A673 (cell line): ENCODE measurements around the gene RNF2.

DNA sequence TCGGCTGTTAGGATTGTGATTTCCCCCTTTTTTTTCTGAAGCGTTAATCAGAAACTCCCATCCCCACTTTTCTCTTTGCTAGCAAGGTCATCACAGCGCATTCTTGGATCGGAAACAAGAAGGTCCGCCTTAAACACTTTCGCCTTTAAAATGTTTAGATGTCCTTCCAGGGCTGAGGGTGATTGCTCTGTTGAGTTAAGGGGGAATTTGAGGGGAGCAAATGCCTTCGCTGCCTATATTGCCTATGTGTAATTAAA is 1.1 kb downstream of the LAMC1 start:
- PRO-cap = no peak

DNA sequence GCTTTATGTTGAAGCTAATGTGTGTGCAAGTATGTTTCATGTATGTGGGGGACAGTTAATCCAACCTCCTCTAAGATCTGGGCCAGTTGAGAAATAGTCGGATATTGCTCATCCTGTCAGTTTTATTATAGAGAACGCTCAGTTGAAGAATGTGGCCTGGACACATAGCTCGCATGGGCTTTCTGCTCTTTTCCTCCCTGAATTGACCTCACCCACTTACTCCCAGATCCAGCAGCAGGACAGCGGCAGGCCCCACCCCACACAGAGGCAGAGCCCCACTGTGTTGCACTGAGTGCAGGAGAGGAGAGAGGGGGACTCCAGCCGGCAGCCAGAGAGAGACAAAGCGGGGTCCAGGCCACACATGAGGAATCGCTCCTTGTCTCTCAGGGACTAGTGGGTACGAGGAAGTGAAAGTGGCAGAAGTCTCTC is 78.6 kb downstream of the LAMC1 start:
- PRO-cap = no peak

DNA sequence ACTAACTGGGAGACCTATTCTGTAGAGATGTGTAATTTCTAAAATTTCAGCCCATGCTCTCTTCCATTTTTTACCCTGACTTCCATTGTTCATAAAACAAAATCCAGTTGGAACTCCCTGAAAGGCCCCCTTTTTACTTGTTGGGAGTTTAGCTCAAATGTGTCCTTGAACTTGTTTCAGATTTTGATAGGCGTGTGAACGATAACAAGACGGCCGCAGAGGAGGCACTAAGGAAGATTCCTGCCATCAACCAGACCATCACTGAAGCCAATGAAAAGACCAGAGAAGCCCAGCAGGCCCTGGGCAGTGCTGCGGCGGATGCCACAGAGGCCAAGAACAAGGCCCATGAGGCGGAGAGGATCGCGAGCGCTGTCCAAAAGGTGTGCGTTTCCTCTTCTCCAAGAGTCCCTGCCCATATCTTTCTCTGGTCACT is 49.8 kb upstream of the LAMC2 start:
- PRO-cap = no peak

GRCh38 chr1:183144461-183145393 is 41.3 kb upstream of the LAMC2 start:
- PRO-cap = no peak

GRCh38 chr1:183281572-183282229 is 95.6 kb downstream of the LAMC2 start:
- PRO-cap = no peak

- PRO-cap = no peak
These were observed 23.4 kb downstream of the NCF2 start for GRCh38 chr1:183566724-183567494.

DNA sequence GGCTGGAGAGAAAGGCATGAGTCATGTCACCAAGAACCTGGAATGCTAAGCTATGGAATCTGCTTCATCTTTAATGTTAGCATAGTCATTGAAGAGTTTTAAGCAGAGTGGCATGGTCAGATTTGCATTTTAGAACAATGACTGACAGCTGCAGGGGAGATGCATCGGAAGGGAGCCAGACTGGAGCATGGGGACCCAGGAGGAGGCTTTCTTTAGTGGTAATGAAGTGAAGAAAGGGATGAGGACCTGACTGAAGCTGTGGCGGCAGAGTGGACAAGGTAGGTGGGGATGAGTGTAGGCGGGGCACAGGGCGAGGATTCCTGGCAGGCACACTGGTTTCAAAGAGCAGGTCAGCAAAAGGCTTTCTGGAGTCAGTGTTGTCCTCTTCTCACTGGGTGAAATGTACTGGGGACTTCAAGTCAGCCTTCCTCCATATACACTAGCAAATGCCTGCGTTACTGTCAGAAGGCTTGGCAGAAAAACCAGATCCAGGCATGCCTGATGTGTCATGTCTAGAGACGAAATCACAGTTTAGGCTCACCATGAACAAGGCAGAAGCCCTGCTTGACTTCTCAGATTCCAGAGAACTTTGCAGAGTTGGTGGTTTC is 8.1 kb downstream of the RGL1 start:
- PRO-cap = no peak

- PRO-cap = no peak
These were observed 16.7 kb downstream of the RGL1 start for GRCh38 chr1:183821574-183822075.

GRCh38 chr1:184050895-184051150 is 707 bp upstream of the TSEN15 start:
- PRO-cap = no peak

- PRO-cap = unidirectional peak, minus-strand start at chr1:184052530
These were observed 741 bp downstream of the TSEN15 start for GRCh38 chr1:184052342-184052599.

DNA sequence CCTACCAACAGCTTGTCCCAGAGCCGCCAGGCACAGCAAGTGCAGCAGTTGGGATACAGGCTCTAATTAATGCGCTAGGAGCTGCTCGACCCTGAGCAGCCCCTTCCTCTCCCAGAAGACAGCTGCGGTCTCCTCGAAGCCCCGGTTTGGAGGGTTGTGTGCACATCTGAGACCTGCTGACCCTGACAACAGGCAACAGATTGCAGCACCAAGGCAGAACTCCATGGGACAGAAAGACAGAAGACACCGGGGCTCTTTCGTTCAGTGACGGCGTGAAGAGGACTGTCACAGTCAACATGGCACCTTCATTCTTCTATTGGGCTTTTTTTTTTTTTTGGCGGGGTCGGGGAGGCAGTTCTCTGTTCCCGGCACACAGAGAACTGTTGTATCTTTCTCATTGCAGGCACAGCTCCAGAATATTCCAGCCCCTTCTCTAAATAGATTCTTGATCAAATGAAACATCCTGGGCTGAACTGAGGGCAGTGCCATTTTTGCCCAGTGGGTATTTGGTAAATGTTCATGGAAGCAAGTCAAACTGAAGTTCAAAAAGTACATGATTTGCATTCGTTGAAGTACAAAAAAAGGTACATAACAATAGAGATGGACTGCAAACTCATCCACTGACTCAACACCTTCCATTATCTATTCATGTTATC is 101.6 kb downstream of the TSEN15 start:
- PRO-cap = bidirectional peak, plus-strand start at position 47 of the sequence, minus-strand start at position 68 of the sequence

- PRO-cap = no peak
These were observed 93.8 kb downstream of the C1orf21 start for GRCh38 chr1:184480522-184481088.

DNA sequence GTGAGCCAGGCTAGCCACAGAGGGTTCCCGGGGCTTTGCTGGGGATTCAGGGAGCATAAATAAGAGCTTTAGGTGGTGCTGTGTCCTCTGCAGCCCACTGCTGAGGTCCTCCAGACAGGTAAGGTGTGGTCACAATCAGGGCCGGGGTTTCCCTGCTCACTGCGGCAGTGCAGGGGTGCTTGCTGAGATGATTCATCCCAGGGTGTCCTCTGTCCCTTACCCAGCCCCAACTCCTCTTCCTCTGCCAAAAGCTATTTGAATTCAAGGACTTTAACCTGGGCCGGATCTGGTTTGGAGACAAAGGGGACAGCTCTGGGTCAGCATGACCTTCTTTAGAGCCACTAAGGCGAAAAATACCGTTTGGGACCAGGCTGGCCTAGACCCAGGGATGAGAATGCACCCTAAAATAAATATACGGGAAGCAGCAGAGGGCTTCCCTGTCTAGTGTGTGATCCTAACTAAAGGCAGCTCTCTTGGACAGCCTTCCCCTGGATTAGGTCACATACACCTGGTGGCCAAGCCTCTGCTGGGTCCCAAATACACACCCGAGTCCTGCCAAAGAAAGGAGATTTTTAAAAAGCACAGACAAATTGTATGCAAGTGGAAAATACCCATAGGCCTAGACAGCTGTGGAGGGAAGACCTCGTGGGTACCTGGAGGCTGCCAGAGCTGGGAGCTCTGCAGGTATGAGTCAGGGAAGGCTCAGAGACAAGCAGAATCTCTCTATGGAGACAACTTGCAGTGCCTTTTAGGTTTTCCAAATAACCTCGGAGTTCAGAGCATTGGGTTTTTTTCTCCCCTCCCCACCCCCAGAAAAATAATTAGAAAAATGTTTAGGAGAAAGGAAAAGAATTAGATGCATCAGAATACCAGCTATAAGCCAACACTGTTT is 127.9 kb downstream of the EDEM3 start:
- PRO-cap = no peak

GRCh38 chr1:184840371-184841086 is 85.9 kb upstream of the EDEM3 start:
- PRO-cap = no peak

GRCh38 chr1:184890298-184891176 is 83.8 kb downstream of the NIBAN1 start:
- PRO-cap = no peak

DNA sequence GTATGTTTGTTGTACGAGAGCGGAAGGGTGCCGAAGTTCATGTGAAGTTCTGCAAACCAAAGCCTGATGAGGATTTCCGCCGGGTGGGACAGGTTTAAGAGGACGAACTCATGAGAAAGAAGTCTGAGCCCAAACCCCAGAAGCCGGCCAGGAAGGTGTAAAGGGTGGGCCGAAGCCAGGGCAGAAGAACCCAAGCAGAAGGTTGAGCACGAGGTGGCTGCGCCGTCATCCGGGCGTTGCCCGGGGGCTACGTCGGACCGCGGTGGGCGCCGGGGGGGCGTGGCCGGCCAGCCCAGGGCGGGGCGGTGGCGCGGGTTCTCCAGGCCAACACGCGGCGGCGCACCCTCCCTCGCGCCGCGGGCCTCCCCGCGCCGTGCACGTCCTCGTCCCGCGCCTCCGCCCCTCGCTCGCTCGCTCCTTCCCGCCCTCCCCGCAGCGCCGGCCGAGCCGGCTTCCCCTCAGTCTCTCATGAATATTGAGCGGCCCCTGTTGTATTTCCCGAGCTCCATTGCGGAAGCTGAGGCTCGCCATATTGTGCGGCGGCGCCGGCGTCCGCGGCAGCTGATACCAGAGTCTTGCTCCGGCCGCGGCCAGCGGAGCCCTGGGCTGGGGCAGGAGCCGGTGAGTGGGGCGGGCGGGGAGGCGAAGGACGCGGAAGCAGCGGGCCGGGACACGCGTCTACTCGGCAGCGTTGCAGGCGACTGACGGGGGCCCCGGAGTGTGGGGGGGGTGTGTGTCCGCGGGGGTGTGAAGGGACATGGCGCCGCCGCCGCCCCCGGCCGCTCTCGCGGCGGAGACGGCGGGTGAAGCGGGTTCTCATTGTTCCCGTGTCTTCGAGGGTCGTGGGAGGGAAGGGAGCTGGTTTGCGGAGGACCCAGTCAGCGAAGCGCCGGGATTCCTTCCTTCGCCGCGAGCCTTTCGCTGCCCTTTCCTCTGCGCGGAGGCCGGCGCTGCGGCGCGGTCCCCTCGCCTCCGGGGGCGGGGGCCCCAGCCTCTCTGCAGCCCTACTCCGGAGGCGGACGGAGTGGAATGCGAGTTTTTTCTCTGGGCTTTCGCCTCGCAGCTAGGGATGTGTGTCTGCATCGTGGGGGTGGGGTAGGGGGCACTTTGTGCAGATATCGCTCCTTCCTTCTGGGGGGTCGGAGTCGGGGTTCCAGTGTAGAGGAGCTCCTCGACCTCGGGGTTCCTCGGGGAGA is at the start of gene RNF2:
Gene RNF2 (plus strand): TSS at position 530 of the 1,196 bp plus-strand sequence.
- PRO-cap = bidirectional peak, plus-strand start at position 530 of the sequence, minus-strand start at position 251 of the sequence

GRCh38 chr1:185311460-185312520 is 5.3 kb downstream of the IVNS1ABP start:
- PRO-cap = no peak

- PRO-cap = no peak
These were observed 20.2 kb upstream of the IVNS1ABP start for GRCh38 chr1:185337330-185337529.

DNA sequence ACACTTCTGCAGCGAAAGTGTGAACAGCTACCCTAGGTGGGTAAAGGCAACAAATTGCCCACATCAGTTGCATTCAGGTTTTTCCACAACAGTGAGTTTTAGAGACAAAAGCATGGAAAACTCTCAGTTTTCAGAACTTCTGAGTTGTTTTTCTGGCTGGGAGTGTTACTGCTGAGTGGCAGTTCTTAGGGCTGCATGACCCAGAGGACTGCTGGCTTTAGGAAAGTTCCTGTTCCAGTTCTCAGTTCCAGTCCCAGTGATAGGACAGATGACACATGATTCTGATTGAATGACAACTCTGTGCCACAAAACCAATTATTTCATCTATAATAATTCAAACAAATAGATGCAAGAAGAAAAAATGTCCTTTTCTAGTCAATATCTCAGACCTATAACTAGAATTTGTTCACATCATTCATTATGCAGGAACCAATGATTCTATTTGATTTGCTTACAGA is 29.3 kb upstream of the IVNS1ABP start:
- PRO-cap = no peak

- PRO-cap = no peak
These were observed 59.9 kb upstream of the HMCN1 start for GRCh38 chr1:185674128-185674760.